Measurements from ENCODE around the genes TERB1 and PDP2.

DNA sequence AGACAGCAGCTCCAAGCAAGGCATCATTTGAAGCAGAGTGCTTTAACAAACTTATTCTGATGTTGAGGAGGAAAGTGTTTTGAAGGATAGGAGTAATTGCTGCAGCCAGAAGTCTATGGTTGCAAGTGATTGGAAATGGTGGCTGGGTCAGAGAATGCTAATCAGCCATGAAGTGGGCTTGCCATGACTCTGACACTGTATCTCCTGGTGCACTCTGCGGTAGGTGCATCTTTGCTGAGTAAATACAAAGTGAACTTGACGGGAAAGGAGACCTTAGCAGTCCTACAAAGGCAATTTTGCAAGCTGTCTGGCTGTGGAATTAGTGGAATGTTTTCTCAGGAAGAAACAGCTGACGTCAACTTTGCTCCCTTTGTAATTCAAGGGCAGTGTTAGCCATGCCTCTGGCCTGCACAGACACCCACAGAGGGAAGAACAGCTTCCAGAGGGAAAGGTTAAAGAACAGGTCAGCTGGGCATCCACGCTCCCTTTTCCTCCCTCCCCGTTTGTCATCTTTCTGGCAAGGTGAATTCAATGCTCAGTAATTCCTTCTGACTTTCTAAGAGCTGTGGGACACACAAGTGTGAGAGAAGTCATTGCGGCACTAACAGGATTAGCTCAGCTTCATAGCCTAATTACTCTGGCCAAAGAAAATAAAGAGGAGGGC, 476.8 kb upstream of the GOT2 start:
- PRO-cap: no peak

- PRO-cap: no peak
Measured at GRCh38 chr16:59731095-59731648, 997.1 kb upstream of the GOT2 start.

DNA sequence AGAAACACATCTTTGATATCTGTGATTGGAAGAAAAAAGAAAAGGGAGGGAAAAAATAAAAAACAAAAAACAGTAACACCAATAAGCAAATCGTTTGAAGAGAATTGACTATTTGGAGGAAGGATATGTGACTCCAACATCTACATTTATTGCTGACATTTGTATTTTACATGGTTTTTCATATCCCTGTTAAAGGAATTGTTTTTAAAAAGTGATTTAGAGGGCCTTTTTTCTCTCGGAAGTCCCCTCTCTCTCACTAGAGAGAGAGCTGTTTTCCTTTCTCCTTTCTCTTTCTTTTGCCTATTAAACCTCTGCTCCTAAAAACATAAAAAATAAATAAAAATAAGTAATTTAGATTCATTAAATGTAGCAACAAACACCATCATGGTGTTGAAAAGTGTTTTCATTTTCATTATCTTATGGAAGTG, 1469.7 kb upstream of the GOT2 start:
- PRO-cap: no peak

GRCh38 chr16:60811104-60811813, 1225.0 kb downstream of the CDH8 start:
- PRO-cap: no peak

GRCh38 chr16:61491811-61492117, 544.5 kb downstream of the CDH8 start:
- PRO-cap: no peak

DNA sequence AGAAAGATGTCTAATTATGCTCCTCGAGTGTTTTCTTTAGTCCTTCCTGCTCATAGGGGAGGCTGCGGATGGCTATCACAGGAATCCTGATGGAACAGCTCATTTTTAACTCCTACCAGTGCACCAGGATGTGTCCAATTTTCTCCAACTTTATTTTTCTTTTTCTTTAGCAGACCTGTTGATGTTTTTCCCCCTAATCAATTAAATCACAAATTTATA, 3.7 kb downstream of the CDH11 start:
- PRO-cap: no peak

GRCh38 chr16:65122100-65122661, 318 bp upstream of the CDH11 start:
- PRO-cap: bidirectional peak, plus-strand start at chr16:65122197, minus-strand start at chr16:65122063

- PRO-cap: bidirectional peak, plus-strand start at chr16:65123363, minus-strand start at chr16:65123026
Measured at GRCh38 chr16:65122662-65123413, 975 bp upstream of the CDH11 start.

- PRO-cap: no peak
Measured at GRCh38 chr16:65123944-65124154, 2.0 kb upstream of the CDH11 start.

- PRO-cap: no peak
Measured at GRCh38 chr16:66142870-66143207, 223.7 kb upstream of the CDH5 start.

- PRO-cap: no peak
Measured at GRCh38 chr16:66359618-66360239, 6.8 kb upstream of the CDH5 start.

GRCh38 chr16:66368144-66368737, 1.8 kb downstream of the CDH5 start:
- PRO-cap: no peak

GRCh38 chr16:66377354-66377888, 10.9 kb downstream of the CDH5 start:
- PRO-cap: no peak

- PRO-cap: no peak
Measured at GRCh38 chr16:66402703-66403567, 24.2 kb upstream of the BEAN1 start.

DNA sequence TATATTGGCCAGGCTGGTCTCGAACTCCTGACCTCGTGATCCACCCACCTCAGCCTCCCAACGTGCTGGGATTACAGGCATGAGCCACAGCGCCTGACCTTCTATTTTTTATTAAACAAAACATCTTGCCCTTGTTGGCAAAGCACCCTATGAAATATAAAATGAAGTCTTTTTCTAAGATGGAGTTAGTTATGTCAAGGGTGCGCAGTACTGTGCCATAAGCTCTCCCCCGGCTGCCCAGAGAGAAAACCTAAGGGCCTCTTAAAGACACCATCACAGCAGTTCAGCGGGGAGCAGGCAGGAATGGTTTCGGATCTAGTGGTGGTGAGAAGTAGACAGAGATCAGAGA, 1.0 kb upstream of the CMTM3 start:
- PRO-cap: no peak

GRCh38 chr16:66616119-66616670, 11.7 kb downstream of the CMTM3 start:
- PRO-cap: no peak

- PRO-cap: no peak
Measured at GRCh38 chr16:66681672-66682156, 14.8 kb downstream of the CMTM4 start.

DNA sequence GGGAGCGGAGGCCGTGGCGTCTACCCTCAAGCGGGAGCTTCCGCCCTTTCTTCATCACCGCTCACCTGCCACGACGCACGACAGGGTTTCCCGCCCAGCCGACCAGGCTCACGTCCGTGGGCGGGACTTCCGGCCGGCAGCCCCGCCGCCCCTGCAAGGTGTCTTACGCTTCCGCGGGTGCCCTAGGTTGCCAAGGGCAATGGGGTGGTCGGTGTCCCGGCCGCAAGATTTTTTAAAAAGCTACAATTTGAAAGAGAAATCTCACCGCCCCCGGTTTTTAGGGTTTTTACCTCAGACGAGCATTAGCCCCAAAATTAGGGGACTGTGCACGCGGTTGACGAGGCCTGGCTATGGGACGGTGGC, at the start of gene TERB1:
Gene TERB1 (minus strand): TSS at position 79 of the 363 bp plus-strand sequence.
- PRO-cap: no peak

- PRO-cap: no peak
Measured at GRCh38 chr16:66878042-66878707, 2.1 kb upstream of the PDP2 start.

DNA sequence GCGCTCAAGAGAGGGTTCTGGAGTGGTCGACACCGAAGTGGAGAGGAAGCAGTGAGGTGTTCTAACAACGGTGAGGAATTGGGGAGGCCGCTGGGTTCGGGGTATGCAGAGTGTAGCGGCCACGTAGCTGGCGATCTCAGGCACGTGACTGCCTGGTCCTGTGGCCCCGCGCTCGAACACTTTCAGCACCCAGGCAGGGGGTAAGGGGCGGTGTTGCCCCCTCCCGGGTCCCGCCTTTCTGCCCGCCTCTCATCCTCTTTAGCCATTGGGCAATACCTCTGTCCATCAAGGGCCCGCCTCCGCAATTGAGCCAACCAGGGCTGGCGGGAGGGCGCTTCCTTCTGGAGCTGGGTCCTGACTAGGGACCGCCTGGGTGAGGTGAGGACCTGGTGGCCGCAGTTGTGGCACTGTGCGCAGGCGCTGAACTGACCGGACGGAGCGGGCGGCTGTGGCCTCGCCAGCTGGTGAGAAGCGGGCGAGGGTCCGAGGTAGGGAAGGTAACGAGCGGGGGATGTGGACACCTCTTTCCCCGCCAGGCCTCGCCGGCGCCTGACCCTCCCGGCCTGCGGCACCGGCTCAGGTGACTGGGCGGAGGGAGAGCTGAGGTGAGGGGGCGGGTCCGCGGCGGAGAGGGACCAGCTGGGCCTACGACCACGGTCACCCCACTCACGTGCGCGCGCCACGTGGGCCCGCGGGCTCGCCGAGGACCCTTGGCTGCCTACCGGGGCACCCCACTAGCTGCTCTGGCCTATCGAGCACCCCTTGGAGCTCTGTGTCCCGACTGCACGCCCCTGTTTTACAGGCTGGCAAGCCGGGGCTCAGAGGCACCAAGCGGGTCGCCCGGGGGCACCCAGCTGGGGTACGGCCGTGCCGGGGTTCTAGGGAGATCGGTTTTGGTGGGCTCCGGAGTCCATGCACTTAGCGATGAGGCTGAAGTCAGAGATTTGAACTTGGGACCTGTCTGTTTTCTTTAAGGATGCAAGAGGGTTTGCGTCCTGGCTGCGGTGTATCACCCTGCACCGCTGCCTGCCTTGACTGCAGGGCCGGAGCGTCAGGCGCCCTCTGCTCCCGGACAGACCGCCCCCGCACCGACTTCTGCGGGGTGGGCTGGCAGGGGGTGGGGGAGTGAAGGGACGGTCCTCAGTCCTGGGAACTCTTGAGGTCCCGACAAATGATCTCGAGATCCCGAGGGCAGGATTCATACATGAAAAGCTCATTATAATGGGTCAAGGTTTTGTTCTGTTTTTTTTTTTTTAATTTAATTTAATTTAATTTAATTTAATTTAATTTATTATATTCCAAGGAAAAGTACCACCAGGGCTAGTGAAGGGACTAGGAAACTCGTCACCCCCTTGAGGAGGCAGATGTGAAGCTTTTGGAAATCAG, at the start of gene PDP2:
Gene PDP2 (plus strand): TSS at position 339 of the 1,386 bp plus-strand sequence.
- PRO-cap: bidirectional peak, plus-strand start at position 339 of the sequence, minus-strand start at position 178 of the sequence; unidirectional peak, minus-strand start at position 1,037 of the sequence

Data from Metastatic Lung Carcinoma in the Adrenal Gland (tissue), 1 donor.